Ureter (tissue), 1 donor: ENCODE data around the genes RNF213 and BAIAP2.

DNA sequence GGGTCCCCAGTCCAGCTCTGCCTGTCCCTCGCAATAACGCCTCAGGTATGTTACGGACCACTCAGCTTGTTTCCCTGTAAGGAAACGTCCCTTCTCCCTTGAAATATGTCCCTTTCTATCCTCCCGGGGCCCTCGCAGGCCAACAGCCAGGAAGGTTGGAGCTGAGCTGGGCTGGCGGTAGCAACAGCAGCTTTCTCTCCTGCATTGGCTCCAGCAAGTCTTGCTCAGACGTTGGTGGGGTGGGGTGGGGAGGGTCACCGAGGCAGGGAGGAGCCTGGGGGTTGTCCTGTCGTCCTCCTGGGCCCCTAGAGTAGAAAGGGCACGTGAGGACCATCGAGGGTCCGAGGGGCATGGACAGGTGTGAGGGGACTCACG is 80.3 kb upstream of the CBX4 start:
- PRO-cap, result no peak

DNA sequence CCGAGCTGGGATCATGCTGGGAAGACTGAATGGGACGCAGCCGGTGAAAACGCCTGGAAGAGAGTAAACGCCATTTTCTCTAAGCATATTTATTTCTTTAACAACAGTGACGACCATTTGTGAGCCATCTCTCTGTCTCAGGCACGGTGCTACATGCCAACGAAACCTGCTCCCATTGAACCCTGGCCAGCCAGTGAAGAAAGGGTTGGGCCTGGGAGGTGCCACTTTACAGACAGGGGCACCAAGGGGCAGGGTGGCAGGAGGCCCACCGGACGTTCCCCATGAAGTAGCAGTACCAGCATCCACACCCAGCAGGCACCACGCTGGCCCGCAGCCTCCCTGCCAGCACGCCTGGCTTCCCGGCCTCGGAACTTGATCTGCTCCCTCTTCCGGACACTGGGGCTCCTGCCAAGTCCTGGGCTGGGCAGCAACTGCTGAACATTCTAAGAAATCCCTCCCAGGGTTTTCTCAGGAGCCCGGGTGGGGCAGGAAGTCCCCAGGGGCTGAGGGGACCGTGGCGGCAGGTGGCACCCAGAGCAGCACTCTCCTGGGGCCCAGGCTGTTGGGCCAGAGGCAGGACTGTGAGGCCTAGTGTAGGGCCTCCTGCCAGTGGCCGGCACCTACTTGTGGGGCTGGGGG is 85.9 kb upstream of the CBX4 start:
- PRO-cap, result no peak

GRCh38 chr17:79925658-79926593 is 86.7 kb upstream of the CBX4 start:
- PRO-cap, result no peak

GRCh38 chr17:79932756-79933546 is 93.7 kb upstream of the CBX4 start:
- PRO-cap, result no peak

- PRO-cap, result no peak
Observed at GRCh38 chr17:79985837-79986593, 49.7 kb downstream of the TBC1D16 start.

- PRO-cap, result no peak
Observed at GRCh38 chr17:80177928-80178643, 8.3 kb downstream of the CARD14 start.

- PRO-cap, result unidirectional peak, plus-strand start at chr17:80260852; bidirectional peak, plus-strand start at chr17:80261041, minus-strand start at chr17:80261000; bidirectional peak, plus-strand start at chr17:80261631, minus-strand start at chr17:80261406
Observed at GRCh38 chr17:80260723-80261757, at the start of gene RNF213. Gene RNF213 (plus strand): TSS chr17:80260852.

DNA sequence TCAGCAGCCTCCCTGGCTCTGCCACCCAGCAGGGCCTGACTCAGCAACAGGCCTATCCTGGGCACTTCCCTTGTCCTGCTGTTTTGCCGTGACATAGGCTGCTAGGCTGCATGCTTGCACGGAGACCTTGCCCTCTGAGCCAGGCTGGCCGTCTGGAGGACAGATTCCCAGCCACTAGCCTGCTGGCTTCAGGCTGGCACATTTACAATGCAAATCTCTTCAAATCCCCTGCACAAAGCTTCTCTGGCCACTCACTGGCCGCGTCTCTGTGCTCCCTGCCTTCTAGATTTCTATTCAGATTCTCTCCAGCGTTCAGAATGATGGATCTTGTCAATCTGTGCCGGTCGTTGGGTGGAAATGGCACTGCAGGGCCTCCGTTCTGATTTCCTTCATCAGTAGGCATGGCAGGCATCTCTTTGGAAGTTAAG is 9.6 kb downstream of the RNF213 start:
- PRO-cap, result no peak

DNA sequence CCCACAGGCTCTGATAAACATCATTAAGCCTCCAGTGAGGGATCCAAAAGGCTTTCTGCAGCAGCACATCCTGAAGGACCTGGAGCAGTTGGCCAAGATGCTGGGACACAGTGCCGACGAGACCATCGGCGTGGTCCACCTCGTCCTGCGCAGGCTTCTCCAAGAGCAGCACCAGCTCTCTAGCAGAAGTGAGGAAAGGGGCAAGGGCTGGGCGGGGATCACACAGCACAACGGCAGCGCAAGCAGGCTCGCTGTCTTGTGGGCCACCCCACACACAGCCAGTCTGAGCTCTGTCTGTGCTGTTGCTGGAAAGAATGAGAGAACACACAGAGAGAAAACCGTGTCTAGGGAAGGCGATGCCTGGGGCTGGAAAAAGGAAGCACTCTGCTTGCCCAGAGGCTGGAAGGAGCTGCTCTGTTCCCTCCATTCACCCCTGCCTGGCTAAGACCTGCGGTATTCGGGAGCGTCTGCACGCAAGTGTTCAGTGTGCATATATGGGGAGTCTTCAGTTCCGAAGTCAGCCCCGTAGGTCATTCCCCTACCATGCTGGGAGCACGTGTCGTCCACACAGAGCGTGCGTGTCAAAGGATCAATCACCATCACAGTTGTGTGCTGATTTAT is 33.3 kb upstream of the ENDOV start:
- PRO-cap, result no peak

DNA sequence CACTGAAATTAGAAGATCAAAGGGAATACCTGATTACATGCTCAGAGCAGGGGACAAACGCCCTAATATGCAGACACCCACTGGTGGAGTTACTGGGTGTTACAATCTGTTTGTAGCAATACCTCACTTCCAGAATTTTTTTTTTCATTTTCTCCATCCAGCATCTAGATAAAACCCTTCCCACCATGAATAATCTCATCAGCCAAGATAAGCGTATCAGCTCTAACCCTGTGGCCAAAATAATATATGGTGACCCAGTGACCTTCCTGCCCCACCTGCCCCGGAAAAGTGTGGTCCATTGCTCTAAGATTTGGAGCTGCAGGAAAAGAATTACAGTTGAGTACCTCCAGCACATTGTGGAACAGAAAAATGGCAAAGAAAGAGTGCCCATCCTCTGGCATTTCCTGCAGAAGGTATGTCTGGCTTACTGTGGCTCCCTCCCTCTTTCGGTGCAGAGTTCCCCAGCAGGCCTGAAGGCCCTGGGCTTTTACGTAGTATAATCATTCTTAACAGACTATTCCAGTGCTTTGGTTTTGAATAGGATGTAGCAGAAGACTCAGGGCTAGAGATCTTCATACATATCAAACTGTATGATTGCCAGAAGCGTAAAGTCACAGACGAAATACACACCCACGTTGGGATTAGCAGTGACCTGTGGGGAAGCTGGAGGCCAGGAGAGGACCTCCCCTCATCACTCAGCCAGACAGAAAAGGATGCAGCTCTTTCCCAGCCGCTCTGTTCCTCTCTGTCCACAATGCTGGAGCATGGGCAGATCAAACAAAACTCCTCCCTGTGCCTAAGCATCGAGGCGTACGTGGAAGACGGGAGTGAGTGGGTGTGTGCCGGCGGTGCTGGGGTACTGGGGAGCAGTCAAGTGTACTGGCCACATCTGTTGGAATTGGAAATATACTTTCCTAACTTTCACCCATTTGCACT is 31.2 kb upstream of the ENDOV start:
- PRO-cap, result no peak

- PRO-cap, result no peak
Observed at GRCh38 chr17:80501942-80502534, 25.6 kb upstream of the NPTX1 start.

DNA sequence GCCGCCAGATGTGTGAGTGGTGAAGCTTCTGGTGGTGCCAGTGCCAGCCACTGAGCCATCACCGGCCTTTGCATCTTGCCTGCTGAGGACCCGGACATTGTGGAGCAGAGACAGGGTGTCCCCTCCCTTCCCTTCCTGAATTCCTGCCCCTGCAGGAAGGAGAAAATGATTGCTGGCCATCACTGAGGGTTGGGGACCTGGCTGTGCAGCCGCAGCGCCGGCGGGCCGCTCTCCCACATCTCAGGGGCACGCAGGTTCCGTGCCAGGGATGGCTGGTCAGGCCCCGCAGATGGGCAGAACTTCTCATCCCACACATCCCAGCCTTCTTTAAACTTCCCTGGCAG is 56.5 kb downstream of the RPTOR start:
- PRO-cap, result no peak

DNA sequence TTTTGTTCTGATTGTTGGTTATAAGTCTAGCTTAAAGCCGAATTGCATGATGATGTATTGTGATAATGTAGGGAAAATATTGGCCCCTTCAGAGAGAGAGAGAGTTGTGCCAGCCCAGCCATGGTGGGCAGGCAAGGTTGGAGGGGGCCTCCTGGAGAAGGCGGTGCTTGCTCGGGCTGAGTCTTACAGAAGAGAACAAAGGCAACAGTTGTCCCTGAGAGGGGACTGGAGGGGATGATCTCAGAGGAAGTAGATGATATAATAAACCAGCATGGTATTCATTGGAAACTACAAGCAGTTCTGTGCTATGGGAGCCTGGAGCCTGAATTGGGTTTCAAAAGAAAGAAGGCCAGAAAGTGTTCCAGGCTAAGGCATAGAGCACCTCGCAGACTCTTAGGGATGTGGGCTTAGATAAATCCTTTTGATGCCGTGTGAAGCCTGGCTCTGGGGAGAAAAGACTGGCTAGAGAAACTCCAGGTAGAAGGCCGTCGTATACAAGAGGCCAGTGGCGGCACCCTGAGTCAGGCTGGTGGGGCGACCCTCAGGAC is 173.9 kb downstream of the RPTOR start:
- PRO-cap, result no peak

DNA sequence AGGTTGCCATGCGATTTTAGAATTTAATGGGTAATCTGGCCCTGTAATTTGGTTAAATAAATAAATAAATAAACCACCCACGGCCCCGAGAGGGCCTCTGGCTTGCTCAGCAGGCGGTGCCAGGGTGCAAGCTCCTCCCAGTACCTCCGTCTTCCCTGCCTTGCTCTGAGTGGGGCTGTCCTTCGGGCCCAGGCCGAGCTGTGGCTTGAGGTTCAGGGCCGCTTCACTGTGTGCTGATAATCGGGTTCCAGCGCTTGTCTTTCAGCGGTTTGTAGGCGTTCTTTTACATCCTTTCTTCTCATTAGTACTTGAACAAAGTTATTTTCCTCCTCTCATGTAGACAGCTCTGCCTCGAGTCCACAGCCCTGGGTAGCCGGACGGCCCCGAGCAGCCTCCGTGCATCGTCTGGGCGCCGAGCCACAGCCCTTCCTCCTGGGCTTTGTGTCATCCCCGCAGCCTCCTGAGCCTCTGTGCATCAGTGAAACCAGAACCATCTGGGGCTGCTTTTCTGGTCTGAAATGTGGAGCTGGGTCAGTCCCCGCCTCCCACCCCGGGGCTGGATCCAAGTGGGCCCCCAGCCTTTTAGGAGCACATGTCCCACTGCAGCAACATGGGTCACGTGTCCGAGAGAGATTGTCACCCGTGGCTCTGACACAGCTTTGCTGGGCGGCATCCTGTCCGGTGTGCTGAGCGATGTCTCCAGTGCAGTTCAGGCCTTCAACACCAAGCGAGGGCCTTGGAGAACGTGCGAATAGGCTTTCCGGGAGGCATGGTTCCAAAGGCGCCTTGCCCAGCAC is 157.4 kb upstream of the CHMP6 start:
- PRO-cap, result no peak

- PRO-cap, result no peak
Observed at GRCh38 chr17:80867535-80868061, 124.0 kb upstream of the CHMP6 start.

DNA sequence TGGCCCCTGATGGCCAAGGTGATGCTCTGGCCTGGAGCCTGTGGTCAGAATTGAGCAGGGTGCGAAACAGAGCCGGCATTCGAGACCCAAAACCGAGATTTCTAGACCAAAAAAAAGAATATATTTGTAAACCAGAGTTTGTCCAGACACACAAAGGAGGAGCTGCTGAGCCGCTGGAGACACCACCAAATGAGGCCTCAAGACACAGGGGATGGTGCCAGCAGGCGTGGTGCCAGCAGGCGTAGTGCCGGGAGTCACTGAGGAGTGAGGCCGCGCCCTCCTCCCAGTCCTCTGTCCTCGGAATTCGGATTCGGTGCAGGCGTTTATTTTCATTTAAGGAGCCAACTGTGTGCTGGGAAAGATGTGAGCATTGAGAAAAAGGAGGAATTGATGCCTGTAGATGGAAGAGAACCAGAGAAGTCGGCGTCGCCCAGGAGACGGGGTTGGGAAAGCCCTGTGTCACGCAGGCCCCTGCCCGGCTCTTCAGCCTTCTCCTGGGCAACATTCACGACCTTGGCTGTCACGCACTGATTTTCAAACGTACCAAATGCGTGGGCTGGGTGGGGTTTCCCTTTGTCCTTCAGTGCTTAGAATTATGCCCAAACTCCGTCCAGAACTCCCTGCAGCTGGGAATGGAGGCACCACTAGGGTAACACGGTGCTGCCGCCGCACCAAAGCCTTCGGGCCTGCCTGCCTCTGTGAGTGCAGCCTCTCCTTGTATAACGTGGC is 49.2 kb upstream of the CHMP6 start:
- PRO-cap, result unidirectional peak, plus-strand start at position 242 of the sequence

DNA sequence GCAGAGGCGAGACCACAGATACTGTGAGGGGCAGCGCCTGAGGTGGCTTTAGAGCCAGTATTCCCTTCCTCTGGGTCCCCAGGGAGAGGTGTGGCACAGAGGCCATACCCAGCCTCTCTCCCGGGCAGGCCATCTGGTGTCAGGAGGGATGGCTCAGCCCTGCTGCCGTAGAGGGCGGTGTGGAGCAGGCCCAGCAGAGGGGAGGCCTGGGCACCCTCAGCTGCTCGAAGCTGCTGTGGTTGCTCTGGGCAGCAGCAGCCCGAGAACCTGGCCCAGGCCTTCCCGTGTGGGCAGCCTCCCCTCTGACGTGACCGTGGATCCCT is 32.8 kb upstream of the CHMP6 start:
- PRO-cap, result no peak

GRCh38 chr17:81031008-81032138 is 3.6 kb upstream of the BAIAP2 start:
- PRO-cap, result no peak

DNA sequence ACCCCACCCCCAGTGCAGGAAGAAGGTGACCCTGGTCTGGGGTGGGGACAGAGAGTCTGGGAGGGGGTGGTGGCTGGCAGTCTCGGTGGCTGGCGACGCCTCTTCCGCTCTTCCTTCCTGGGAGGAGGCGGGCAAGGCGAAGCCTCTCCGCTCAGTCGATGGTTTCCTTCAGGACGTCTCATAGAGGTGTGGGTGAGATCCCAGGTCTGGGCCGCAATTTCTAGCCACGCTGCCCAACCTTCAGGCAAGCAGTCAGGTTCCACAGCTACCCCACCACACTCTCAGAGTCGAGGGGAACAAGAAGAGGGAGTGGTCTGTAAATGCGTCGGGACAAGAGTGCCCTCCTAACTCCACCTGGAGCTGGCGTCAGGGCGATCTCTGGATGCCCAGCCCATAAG is 2.8 kb upstream of the BAIAP2 start:
- PRO-cap, result no peak

DNA sequence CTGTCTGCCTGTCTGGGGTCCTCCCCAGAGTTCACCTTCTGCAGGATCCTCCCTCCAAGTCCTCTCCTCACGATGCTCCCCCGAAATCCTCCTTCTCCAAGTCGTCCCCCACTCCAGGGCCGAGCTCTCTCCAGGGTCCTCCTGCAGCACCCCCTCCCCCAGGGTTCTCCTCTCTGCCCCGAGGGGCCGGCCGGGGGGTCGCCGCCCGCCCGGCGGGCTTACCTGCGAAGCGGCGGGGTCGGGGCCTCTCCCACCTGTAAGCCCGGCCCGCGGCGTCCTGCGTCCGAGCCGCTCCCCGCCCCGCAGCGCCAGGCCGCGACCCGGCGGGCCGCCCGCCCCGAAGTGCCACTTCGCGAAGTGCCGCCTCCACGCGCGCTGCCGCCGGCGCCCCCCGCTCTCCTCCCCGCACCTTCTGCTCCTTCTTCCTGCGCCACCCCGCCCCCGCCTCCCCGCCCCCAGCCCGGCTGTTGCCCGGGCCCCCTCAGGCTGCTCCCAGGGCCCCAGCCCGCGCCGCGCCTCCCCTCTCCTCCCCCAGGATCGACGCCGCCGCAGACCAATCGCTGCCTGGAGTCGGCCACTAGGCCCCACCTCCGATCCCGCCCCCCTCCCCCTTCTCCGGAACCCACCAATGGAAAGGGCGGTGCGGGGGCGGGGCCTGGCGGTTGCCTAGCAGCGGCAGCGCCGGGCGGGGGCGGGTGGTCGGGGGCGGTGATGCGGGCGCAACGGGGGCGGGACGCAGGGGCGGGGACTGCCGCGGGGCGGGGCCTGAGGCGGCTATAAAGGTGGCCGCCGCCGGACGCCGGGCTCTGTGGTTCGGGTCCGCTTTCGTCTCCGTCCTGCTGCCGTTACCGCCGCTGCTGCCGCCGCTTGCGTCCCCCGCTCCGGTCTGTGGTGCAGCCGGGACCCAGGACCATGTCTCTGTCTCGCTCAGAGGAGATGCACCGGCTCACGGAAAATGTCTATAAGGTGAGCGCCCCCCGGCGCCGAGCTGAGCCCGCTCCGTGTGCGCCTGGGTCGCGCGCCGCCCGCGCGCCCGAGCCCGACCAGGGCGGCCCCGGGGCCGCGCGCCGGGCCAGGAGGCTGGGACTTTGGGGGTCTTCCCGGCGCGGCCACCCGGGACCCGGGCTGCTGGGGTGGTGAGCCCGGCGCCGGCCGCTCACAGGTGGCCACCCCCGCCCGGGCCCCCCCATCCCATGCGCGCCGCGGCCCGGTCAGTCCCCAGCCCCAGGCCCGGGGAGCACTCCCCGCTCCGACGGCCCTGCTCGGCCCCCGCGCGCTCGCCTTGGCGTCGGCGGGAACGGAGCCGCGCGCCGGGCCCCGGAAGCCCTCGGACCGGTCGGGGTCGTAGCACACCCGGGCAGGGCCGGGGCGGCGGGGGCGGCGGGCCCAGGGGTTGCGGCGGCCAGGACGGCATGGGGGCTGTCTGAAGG is at the start of gene BAIAP2:
BAIAP2 (plus strand) TSS at position 809 of the 1,430 bp plus-strand sequence.
- PRO-cap, result bidirectional peak, plus-strand start at position 809 of the sequence, minus-strand start at position 529 of the sequence